Sciatic nerve (tissue), 1 donor: ENCODE results near the gene OR2I1P.

- PRO-cap = no peak
Measured at GRCh38 chr6:29550014-29550624, at the start of gene OR2I1P. Gene OR2I1P, plus strand, starts transcription at chr6:29550407.

GRCh38 chr6:29726553-29727504, 3.6 kb downstream of the HLA-F start:
- PRO-cap = no peak

DNA sequence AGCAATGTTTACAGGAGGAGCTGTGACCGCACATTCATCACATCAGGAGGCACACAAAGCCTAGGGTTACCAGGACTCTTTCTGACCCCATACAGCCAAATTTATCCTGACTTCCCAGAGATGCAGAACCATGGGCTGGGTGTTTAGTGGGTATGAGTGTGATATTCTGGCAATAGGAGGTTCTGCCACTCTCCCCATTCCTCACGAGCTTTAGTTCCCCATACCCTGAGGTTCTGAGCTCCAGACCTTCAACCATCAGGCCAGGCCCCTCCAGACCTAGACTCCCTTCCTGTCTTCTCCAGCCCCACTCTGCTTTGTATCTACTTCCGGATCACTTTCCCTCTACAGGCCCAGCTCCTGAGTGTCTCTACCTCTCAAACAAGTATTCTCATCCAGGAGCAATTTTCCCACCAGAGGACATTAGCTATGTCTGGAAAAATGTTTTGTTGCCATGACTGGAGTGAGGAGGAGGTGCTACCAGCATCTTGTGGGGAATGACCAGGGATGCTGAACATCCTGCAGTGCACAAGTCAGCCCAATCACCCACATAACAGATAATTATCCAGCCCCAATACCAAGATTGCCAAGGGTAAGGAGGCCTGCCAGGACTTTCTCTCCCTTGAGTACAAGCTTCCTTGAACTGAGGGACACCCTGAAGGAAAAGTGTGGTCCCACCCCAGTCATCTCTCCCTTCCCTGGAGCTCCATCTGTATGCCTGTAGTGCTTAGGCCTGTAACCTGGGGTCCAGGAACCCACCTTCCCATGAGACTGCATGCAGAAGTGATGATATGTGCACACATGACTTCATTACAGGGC, 4.6 kb downstream of the HLA-F start:
- PRO-cap = no peak

DNA sequence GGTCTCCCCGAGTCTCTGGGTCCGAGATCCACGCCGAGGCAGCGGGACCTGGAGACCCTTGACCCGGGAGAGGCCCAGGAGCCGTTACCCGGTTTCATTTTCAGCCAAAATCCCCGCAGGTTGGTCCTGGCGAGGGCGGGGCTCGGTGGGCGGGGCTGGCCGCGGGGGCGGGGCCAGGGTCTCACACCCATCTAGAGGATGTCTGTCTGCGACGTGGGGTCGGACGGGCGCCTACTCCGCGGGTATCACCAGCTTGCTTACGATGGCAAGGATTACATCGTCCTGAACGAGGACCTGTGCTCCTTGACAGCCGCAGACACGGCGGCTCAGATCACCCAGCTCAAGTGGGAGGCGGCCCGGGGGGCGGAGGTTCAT, 34.9 kb upstream of the HLA-G start:
- PRO-cap = unidirectional peak, minus-strand start at position 122 of the sequence

DNA sequence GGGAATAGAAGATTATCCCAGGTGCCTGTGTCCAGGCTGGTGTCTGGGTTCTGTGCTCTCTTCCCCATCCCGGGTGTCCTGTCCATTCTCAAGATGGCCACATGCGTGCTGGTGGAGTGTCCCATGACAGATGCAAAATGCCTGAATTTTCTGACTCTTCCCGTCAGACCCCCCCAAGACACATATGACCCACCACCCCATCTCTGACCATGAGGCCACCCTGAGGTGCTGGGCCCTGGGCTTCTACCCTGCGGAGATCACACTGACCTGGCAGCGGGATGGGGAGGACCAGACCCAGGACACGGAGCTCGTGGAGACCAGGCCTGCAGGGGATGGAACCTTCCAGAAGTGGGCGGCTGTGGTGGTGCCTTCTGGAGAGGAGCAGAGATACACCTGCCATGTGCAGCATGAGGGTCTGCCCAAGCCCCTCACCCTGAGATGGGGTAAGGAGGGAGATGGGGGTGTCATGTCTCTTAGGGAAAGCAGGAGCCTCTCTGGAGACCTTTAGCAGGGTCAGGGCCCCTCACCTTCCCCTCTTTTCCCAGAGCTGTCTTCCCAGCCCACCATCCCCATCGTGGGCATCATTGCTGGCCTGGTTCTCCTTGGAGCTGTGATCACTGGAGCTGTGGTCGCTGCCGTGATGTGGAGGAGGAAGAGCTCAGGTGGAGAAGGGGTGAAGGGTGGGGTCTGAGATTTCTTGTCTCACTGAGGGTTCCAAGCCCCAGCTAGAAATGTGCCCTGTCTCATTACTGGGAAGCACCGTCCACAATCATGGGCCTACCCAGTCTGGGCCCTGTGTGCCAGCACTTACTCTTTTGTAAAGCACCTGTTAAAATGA, 1.8 kb downstream of the HLA-A start:
- PRO-cap = no peak

- PRO-cap = no peak
Measured at GRCh38 chr6:29945115-29946221, 3.1 kb downstream of the HLA-A start.

GRCh38 chr6:29965757-29966673, 23.7 kb downstream of the HLA-A start:
- PRO-cap = bidirectional peak, plus-strand start at chr6:29966367, minus-strand start at chr6:29966144

DNA sequence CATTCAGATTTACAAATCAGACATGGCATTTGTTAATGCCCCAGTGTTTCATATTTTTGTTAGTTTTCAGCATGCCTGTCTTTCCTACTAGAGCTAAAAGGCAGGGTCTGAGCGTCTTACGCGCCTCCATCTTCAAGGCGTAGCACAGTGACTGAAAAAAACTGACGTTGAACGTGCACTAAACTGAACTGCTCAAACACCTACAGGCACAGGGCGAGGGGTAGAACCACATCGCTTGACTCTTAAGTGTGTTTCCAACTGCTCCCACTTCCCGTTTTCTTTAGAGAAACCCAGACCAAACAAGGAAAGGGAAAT, 532 bp upstream of the PPP1R11 start:
- PRO-cap = no peak

DNA sequence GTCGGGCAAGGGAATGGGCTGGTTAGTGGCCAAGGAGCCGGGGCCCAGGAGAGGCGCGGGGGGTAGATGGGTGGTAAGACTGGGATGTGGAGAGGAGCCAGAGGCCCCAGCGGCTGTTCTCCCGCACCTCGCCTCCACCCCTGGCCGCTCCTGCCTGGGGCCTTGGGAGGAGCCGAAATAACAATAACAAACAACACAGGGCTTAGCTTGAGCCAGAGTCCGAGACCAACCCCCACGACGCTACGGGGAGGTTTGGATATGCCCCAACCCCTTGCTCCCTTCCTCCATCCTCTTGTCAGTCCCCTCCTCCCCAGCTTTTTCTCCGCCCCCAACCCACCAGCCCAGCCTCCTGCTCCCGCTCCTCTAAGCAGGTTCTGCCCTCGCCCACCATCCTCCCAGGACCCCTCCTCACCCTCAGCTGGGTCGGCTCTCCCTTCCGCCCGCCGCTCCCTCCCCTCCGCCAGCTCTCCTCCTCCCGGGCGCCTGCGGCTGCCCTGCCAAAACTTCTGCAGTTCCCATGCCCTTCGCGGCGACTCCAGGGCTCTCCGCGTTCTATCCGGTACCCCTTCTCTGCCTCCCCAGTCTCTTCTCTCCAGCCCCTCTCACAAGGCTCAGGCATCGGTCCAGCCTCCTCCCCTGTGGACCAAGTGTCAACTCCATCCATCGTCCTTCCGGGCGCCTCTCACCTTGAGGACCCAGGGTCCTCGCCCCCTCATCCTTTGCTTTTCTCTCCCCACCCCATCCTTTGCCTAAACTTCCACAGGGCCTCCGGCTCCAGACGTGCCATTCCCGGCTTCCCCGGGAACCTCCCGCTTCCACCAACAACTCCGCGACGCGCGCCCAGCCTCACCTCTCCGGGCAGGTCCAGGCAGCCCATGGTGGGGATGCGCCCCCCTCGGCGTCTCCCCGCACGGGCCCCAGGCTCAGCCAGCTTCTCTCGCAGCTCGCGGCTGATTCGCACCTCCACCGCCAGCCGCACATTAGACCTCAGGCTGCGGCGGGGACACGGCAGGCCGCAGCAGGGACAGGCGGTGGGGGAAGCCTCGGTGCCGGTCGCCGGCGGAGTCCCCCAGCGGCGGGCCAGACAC, 852 bp downstream of the RNF39 start:
- PRO-cap = no peak

GRCh38 chr6:30122754-30123159, 9.9 kb upstream of the TRIM31 start:
- PRO-cap = no peak

DNA sequence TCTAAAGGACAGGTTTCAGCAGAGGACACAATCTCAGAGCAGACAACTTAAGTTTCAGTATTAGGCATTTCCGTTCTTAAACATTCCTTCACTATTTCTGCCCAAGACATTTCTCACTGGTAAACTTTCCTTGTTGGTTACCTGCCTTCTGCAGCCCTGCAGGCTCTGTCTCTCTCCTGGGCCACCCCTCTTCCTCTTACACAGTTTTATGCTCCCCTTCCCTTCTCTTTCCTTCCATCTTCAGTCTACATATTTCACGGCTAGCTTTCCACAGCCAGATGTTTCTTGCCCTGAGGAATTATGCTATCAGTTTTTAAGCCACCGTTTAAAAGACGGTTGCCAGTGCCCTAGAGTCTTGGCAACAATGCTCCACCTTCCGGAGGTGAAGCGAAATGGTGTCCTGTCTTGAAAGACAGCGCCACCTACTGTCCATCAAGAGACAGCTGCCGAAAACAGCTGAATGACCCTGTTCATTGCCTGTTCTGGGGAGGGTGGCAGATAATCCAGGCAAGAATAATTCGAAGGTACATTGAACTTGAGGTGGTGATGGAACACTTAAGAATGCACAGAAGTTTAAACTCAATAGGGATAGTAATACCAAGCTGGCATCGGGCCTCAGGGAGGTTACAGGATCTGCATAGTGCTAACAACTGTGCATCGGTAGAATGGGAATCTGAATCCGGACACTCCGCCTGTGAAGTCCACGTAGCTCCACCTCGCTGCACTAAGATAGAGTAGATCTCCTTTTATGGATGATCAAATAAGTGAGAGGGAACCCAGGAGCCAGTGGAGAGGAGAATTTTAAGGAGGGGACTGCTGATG, 4.9 kb upstream of the TRIM40 start:
- PRO-cap = no peak

- PRO-cap = no peak
Measured at GRCh38 chr6:30200494-30201414, 12.5 kb downstream of the TRIM26 start.

- PRO-cap = no peak
Measured at GRCh38 chr6:30322225-30323120, 4.3 kb upstream of the TRIM39 start.

DNA sequence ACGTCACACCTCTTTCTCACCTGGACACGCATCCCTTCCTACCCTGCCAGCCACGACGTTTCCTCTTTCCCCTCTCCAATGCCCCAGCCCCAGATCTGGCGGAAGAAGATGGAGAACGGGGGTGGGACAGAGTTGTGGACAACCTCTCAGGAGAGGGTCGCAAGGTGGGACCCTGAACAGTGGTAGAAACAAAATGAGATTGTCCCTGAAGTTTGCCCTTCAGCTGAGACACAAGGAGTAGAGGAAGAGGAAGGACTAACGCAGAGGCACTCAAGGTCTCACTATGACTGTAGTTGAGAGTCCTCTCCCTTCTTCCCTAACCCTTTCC, 529 bp downstream of the TRIM39 start:
- PRO-cap = no peak

GRCh38 chr6:30329215-30329799, 2.6 kb downstream of the TRIM39 start:
- PRO-cap = no peak

GRCh38 chr6:30489630-30490538, 575 bp downstream of the HLA-E start:
- PRO-cap = bidirectional peak, plus-strand start at chr6:30489839, minus-strand start at chr6:30489736; bidirectional peak, plus-strand start at chr6:30490312, minus-strand start at chr6:30490144

GRCh38 chr6:30613321-30613848, 3.7 kb downstream of the PPP1R10 start:
- PRO-cap = no peak

DNA sequence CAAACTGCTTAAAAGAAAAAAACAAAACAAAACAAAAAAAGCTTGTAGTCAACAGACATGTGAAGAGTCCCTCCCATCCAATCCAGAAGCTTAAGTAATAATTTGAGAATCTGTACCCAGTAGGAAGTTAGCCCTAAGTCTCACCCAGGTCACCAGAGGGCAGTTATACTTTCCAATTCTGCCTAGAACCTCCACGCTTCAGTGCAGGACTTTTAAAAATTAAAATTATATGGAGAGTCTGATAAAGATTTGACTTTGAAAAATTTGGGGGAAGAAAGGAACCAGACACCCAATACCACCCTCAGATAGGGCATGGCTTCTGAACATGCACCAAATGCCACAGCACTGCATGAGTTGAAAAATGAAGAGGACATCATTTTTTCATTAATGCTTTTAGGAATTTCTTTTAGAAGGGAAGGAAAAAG, 3.2 kb downstream of the PPP1R10 start:
- PRO-cap = no peak

DNA sequence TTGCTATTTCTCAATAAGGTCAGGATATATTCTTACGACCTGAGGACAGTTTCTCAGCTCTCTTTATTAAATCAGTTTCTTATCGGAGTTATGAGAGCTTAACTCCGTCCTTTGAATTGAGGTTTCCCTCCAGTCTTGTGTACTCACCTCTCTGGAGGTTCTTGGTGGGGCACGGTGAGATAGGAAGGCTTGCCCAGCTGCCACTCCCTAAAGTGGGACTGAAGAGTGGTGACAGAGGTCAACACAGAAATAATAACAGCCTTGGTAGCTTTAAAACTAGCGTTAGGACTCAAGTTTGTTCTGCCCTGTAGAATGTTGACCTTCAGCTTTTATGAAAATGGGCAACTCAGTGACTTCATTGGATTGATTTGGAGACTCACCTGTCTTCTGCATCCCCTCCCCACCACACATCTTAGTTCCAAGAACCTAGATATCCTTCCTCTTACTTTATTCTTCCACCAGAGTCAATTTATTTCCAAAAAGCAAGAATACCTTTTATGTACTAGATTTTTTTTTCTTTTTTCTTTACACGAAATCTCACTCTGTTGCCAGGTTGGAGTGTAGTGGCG, 855 bp downstream of the MRPS18B start:
- PRO-cap = unidirectional peak, minus-strand start at position 153 of the sequence

GRCh38 chr6:30644465-30645211, 2.3 kb upstream of the C6orf136 start:
- PRO-cap = no peak